Frontal cortex (tissue), 2 donors: Measurements from ENCODE around the gene CD55.

GRCh38 chr1:206507647-206508351 is 468 bp downstream of the RASSF5 start:
- RAMPAGE, long total RNA, result no peak

GRCh38 chr1:206540134-206540904 is 33.0 kb downstream of the RASSF5 start:
- RAMPAGE, long total RNA, result no peak

DNA sequence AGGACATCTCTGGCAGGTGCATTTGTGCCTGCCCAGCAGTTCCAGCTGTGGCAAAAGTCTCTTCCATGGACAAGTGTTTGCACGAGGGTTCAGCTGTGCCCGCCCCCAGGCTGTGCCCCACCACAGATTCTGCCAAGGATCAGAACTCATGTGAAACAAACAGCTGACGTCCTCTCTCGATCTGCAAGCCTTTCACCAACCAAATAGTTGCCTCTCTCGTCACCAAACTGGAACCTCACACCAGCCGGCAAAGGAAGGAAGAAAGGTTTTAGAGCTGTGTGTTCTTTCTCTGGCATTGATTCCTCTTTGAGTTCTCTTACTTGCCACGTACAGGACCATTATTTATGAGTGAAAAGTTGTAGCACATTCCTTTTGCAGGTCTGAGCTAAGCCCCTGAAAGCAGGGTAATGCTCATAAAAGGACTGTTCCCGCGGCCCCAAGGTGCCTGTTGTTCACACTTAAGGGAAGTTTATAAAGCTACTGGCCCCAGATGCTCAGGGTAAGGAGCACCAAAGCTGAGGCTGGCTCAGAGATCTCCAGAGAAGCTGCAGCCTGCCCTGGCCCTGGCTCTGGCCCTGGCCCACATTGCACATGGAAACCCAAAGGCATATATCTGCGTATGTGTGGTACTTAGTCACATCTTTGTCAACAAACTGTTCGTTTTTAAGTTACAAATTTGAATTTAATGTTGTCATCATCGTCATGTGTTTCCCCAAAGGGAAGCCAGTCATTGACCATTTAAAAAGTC is 25.0 kb downstream of the EIF2D start:
- RAMPAGE, long total RNA, result no peak

DNA sequence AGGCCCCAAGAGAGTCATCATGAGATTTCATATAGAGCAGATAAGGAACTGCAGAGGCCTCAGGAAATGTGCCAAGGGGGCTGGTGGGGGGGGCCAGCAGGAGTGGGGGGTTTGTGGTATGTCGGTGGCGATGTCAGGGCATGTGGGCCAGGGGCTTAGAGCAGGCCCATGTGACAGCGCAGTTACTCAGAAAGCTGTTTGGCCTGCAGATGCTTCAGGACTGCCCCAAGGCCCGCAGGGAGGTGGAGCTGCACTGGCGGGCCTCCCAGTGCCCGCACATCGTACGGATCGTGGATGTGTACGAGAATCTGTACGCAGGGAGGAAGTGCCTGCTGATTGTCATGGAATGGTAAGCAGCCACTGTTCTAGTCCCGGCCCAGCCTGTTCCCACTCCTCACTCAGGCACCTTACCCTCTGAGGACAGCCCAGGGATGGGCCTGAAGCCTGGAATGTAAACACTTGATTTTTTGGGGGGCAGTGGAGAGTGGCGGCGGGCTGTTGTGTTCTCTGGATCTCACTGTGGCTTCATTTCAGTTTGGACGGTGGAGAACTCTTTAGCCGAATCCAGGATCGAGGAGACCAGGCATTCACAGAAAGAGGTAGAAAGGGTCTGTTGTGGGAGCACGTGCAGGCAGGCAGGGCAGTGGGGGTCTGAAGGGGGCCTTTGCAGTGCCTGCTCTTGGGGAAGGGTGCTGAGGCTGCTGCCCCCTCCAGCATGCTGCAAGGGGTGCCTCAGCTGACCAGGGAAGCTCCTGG is 41.9 kb upstream of the IL19 start:
- RAMPAGE, long total RNA, result no peak

DNA sequence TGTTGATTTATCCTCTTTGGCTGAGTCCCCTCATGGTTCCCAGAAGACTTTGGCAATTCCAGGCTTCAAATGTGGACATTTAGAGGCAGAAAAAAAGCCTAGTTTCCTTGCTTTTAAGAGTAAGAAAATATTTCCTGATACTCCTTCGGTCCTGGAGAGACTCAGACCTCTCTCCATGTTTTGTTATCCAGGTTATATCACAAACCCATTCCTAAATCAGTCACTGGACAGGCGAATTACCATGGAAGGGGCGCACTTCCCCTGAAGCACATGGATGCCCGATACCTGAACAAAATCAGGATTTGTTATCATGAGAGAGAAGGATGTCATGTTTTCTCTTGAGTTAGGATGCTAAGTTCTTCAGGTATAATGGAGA is 20.3 kb upstream of the IL19 start:
- RAMPAGE, long total RNA, result no peak

DNA sequence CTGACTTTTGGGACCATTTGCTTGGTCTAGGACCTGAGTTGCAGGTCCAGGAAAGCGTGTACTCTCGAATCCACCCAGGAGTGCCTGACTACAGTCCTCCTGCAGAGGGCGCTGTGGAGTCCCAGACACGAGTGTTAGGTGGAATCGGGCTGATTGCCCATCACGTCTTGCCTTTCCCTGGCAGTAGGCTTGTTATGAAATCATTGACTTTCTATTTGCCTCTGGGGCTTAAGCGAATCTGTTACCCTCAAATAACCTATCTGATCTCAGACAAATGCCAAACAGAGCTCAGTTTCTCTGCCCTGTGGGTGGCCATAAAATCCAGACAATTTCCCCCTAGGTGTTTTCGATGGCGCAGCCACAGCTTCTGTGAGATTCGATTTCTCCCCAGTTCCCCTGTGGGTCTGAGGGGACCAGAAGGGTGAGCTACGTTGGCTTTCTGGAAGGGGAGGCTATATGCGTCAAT is 384 bp upstream of the IL20 start:
- RAMPAGE, long total RNA, result no peak

DNA sequence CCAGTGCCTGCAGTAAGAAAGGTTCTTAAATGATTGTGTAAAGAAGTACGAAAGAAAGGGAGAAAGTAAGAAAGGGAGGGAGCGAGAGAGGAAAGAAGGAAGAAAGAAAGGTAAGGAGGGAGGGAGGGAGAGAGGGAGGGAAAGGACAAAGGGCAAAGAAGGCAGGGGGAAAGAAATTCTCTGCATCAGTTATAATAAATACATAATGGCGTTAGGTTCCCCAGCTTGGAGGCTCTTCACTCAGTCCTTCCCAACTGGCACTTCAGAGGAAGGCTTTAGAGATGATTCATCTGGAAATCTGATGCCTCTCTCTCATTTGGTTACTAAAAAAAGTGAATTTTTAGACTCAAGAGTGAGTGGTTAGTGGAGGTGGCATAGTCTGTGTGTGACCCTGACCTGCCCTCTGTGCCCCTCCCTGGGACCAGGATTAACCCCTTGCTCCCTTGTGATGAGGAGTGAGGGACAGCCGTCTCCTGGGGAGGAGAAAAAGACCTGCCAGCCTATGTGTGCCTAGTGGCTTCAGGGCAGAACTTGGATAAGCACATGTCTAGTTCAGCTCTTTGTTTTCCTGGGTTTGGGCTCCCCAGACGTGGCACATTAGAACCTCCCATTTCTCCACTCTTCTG is 1.2 kb downstream of the IL24 start:
- RAMPAGE, long total RNA, result no peak

GRCh38 chr1:206905322-206906151 is 8.3 kb downstream of the IL24 start:
- RAMPAGE, long total RNA, result no peak

DNA sequence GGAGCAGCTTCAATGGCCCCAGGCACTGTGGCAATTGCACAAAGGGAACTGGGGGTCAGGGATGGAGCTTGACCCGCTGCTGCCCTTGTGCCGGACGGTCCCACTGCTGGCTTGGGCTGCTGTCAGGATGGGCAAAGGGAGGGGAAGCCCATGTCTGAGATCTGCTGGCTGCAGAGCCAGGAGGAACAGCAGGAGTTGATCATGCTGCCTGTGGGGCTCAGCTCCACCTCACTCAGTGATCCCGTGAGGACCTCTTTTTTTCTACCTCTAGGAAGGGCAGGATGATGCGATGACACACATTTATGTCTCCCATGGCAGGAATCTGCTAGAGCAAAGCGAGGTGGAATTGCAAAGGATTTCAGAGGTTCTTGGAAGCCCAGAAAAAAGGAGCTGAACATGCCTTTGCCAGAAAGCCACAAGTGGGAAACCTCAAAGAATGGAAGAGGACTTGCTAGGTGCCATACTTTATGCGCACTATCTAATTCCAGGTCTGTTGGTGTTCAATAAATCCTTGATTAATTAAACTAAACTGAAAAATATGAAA is 891 bp downstream of the PIGR start:
- RAMPAGE, long total RNA, result no peak

GRCh38 chr1:206963643-206964239 is 6.5 kb downstream of the FCAMR start:
- RAMPAGE, long total RNA, result no peak

- RAMPAGE, long total RNA, result no peak
Measured at GRCh38 chr1:206978172-206978698, 8.0 kb upstream of the FCAMR start.

- RAMPAGE, long total RNA, result no peak
Measured at GRCh38 chr1:207005564-207005949, 27.0 kb downstream of the C1orf116 start.

DNA sequence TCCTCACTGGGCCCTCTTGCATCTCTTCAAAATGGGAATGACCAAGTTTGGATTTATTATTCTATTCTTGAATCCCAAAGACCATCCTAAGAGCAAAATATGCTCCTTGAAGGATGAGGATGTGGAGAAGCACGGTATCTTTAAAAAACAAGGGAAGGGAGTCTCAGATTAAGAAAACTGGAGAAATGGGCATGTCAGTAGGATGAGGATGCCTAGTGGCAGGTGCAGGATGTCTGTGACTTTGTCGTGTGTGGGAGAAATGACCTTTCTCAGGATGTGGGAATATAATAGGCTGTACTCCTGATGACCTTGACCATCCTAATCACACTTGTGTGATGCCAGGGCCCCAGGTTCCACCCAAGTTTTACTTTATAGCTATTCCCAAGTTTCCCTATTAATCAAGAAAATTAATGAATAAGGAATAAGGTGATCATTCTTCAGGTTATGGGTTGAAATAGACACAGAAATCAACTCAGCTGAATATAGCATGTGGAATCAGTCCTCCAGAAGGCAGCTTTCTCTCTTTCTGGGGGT is 12.9 kb downstream of the C1orf116 start:
- RAMPAGE, long total RNA, result no peak

DNA sequence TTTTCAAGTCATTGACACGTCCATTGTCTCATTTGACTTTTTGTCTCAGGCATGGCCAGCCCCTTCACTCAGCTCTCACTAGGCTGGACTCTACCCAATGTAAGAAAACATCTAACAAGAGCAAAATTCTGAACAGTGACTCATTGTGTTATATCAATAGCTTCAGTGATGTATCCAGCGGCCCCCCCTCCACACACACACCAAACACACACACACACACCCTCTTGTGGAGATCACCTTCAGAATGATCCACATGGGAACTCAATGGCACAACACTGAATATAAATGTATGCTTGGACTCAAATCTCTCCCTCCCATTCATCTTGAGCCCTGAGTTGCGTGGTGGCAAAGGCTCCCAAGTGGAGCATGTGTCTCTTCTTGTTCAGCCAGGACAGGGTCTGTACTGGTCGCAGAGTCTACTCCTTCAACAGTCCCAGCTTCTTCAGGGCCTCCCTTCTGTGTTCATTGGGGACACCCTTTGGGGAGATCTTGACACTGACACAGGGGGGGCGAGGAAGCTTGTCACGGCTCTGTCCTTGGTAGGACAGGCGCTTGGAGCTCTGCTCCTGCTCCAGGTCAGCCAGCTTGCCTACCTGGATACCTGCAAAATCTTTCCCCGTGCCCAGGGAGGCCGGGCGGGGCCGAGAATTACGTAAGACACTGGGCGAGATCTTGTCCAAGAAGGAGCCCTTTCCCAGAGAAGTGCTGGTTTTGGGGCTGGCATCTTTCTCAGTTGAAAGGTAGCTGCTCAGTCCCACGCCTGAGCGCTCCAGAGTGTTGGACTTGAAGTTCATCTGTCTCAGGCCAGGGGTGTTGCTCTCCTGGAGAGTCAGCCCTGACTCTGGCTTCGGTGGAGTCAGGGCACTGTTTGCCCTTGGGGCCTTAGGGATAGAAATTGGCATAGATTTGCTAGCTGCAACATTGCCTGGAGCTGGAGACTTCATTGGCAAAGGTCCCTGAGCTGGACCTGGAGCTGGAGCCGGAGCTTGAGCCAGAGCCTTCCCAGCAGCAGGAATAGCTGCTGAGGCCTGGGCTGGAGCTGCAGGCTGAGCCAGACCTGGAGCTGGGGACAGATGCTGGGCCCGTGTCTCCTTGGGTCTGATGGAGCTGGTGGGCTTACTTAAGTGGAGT is 10.6 kb downstream of the C1orf116 start:
- RAMPAGE, long total RNA, result no peak

DNA sequence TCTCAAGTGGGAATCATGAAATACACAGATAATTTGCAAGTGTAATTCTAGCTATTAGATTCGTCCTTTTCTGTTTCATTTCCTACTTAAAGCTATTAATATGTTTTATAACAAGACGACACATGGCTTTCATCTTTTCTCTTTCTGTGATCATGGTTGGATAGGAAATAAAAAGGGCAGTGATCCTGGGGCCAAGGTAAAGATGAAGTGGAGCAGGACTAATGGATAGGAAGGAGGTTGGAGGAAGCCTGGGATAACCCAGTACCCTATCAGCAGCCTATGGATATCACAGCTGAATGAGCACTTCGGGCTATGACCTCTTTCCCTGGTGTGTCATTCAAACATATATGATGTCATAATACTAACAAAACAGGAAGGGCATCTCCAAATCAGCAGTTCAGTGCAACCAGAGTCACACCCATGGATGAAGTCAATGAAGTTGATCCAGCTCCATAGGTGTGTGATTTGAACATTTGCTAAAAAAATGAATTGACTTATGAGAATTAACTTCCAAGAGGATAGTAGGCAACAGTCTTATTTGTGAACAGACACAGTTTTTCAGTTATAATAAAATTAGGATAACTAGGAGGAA is 1.6 kb upstream of the C1orf116 start:
- RAMPAGE, long total RNA, result no peak

DNA sequence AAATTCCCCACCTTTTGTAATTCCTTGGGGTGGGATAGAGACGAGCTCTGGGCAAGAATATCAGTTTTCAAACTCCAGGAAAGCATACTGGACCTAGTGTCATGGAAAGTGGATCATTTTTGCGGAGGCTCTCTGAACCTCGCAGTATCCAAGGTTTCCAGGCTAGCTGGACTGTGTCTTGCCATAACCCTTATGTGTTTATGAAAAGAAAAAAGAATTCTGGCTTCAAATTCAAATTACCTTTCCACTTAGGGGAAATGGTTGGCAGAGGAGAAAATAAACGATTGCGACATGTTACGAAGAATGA is 256 bp upstream of the C4BPA start:
- RAMPAGE, long total RNA, result no peak

DNA sequence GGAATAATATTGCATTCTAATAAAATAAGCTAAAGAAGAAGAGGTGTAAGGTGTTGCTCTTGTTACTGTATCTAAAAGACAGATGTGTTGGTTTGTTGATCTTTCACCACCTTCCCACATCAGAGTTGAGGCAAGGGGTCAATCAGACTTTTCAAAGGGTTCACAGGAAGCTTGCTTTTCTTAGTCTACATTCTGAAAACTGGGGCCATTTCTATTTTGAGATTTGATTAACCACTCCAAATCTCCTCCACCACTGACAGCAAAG is 543 bp downstream of the C4BPA start:
- RAMPAGE, long total RNA, result no peak

GRCh38 chr1:207128621-207129178 is 24.7 kb downstream of the C4BPA start:
- RAMPAGE, long total RNA, result no peak

DNA sequence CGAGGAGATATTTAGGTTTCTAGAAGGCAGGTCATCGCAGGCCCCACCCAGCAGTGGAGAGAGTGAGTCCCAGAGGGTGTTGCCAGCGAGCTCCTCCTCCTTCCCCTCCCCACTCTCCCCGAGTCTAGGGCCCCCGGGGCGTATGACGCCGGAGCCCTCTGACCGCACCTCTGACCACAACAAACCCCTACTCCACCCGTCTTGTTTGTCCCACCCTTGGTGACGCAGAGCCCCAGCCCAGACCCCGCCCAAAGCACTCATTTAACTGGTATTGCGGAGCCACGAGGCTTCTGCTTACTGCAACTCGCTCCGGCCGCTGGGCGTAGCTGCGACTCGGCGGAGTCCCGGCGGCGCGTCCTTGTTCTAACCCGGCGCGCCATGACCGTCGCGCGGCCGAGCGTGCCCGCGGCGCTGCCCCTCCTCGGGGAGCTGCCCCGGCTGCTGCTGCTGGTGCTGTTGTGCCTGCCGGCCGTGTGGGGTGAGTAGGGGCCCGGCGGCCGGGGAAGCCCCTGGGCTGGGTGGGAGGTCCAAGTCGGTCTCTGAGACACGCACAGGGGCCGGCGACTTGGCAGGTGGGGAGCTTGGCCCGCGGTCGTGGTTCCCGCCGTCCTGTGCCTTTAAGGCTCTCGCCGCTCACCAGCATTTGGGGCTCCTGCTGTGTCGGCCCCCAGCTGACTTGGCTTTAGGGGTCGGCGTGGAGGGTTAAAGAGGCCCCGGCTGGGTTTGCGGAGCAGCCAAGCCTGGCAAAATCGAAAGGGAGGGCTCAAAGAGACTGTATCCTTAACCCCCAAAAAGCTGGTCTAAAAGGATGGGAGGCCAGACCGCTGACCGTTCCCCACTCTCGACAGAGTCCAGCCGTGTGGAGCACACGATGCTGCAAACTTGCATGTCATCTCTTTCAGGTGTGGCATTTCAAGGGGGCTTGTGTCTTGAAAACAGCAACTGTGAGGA is at the start of gene CD55:
CD55 (plus strand) TSS at position 291 of the 951 bp plus-strand sequence.
- RAMPAGE, long total RNA, result no peak

DNA sequence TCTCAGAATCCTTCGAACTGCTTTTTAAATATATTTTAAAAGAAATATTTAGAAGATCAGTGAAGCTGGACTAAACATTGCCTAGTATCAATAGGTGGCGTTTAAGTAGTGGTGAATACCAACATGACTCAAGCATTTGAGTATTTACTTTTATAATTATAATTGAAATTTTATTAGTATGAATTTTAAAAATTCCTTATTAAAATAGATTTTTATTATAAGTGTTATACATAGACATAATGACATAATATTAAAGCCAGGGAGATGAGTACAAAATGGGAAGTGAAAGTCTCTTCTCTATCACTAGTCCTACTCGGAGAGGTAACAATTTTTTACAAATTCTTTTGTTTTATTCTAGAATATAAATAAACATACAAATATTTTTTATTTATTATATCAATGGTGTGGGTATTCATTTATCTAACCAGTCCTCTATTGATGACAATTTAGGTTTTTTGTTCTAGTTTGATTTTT is 10.4 kb downstream of the CD55 start:
- RAMPAGE, long total RNA, result no peak